PC-3 (cell line): ENCODE results near the gene MARF1.

GRCh38 chr16:15032482-15032966 lies 23.4 kb downstream of the NTAN1 start:
- RAMPAGE, long total RNA, result no peak

DNA sequence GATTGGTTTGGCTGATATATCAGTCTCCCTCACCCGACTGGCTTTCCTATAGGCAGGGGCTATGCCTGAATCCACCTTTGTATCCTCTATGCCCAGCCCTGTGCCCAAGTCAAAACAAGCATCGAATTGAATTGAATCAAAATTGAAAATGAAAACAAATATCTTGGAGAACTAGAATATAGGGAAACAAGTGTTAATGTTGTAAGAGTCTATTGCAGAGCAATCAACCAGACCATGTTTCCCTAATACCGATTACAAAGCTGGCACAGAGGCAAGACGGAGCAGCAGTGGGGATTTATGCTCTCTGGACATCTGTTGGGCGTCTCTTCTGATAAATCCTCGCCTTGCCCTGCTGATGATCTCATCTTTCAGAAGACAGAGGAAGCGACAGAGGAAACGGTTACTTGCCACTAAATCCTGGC lies 112.3 kb upstream of the RRN3 start:
- RAMPAGE, long total RNA, result no peak

- RAMPAGE, long total RNA, result no peak
Measured at GRCh38 chr16:15257024-15257429, 121.1 kb downstream of the NPIPA5 start.

GRCh38 chr16:15572409-15573398 lies 70.2 kb downstream of the MARF1 start:
- RAMPAGE, long total RNA, result no peak

DNA sequence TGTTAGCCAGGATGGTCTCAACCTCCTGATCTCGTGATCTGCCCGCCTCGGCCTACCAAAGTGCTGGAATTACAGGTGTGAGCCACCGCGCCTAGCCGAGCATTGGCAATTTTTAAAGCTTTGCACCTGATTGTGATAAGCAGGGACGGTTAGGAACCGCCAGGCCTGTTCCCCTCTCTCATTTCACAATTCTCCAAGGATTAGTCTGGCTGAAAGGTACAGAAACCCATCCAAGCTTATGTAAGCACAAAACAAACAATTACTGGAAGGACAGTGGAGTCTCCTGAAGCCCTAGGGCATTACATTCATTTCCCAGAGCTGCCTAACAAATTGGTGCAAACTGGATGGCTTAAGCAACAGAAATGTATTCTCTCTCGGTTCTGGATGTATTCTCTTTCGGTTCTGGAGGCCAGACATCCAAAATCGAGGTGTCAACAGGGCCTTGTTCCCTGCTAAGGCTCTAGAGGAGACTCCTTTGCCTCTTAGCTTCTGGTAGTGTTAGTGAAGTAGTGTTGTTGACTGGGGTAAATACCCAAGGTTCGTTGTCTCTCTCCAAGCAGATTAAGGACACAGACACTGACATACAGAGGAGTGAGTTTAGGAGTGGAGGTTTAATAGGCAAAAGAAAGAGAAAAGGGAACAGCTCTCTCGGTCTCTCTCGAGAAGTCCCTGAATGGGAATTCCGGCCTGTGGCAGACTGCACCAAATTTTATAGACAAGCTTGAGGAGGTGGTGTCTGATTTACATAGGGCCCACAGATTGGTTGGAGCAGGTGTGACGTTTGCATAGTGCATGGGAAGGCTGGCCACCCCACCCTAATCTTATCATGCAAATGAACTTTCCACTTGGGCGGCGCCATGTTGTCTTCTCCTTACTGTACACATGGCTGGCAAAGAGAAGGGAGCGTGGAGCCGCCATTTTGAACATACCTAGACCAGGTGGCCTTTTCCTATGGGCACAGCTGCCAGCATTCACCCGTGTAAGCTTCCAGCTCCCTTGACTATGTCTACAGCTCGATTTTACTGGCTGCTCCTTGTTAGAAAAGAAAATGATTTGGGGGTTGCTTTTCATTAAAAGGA lies 66.4 kb downstream of the MARF1 start:
- RAMPAGE, long total RNA, result no peak

DNA sequence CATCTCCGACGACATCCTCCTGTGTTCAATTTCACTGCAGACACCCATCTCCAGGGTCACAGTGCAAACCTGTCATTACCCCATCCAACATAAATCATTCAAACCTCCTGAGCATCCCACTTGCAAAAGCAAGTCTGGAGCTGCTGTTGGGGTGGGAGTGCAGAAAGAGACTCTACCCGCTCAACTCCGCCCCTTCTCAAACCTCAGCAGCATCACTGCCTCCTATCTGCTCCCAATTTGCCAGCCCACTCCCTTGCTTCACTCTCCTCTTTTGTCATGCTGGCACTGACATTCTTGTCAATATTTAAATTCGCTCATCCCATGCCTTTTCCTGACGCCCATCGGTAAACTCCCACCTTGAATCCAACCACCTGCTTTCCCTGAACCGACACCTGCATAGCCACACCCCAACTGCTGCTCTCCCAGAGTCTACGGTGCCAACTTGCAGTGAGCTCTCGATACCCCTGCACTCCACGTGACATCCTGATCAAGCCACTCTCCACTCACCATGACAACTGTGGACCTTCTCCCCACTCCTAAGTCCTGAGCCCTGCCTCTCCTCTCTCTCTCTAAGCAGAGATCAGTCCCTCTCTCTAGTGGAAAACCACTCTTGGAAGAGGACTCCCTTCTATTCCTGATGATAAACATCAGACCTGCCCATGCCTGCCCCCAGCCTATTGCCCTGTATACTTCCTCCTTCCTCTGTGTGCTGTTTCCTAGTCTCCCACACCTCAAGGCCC lies 36.8 kb downstream of the MARF1 start:
- RAMPAGE, long total RNA, result no peak

GRCh38 chr16:15642931-15643777 lies at the start of gene MARF1:
Gene MARF1 (minus strand): TSS chr16:15643154.
- RAMPAGE, long total RNA, result no peak

DNA sequence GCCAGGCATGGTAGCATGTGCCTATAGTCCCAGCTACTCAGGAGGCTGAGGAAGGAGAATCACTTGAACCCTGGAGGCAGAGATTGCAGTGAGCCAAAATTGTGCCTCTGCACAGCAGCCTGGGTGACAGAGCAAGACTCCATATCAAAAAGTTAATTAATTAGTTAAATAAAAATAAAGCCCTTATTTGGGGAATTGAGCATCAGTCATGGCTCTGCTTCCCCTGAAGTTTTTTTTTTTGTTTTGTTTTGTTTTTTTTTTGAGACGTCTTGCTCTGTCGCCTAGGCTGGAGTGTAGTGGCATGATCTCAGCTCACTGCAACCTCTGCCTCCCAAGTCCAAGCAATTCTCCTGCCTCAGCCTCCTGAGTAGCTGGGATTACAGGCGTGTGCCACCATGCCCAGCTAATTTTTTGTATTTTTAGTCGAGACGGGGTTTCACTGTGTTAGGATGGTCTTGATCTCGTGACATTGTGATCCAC lies 47.6 kb downstream of the NDE1 start:
- RAMPAGE, long total RNA, result no peak

DNA sequence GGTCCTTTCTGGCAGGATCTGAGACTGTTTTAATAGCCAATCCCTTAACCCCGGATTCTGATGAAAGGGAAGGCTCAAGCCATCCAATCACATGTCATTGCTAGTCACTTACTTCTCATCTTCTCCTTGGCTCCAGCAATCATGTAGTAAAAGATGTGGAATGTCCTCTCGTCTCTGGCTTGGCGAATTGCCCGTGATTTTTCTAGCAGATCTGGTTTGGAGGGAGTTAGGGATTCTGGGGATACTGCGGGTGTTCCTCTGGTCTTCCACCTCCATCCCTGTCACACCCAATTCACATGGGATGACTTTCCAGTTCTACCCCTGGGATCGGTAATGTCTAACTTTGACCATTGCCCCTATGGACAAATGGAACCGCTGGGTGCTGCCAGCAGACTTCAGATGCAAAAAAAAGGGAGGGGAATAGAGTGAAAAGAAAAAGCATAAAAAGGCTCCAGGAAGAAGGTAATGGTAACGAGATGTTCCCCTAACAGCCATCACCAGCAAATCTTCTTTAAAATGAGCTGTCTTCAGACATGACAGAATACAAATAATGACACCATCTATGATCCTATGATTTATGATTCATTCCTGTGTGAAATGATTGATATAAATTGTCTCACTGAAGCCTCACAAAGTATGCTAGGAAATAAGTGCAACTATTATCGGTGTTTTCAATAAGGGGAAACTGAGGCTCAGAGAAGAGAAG lies 80.7 kb downstream of the MYH11 start:
- RAMPAGE, long total RNA, result no peak

DNA sequence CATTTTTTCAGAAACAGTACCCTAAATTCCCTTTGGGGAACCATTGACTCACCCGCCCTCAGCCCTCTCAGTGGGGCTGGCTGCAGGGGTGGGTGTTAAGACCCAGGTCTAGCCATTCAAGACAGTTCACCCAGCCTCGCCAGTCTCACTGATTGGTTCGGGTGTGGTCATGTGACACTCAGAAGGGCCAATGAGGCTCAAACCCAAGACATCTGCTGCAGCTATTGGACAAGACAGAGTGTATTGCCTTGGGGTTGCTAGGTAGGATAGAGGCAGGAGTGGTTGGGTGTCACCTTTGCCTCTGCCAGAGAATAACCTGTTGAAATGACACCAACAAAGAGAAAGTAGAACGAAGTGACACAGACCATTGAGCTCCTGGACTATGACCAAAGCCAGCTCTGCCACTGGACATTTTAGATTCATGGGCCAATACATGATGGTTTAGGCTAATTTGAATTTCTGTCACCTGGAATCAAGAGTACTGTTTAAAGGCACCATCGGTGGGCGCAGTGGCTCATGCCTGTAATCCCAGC lies 19.7 kb upstream of the CEP20 start:
- RAMPAGE, long total RNA, result no peak

DNA sequence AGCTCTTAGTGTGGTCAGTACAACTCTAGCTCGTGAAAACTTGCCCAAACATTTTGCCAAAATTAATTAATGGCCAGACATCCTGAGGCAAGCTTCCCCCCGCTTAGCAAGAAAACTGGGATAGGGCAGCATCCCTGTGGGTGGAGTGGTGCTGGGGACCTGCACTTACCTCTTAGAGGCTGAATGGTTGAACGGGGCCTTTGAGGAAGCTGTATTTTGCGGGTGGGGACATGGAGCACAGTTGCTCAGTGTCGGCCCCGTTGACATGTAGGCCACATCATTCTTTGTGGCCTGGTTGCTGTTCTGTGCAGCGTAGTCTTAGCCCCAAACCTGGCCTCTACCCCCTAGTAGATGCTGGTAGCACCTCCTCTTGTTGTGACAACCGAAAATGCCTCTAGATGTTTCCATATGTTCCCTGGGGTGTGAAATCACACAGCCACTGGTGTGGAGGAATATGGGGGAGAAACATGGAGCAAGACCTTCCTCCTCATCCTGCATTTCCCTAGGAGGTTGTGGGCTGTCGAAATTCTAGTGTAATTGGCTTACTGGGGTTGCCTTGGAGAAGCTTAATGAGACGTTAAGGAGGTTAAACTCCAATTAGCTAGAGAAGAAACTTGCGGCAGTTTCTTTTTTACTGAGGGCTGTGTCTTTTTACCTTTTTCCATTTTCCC lies 9.3 kb downstream of the ABCC1 start:
- RAMPAGE, long total RNA, result no peak

DNA sequence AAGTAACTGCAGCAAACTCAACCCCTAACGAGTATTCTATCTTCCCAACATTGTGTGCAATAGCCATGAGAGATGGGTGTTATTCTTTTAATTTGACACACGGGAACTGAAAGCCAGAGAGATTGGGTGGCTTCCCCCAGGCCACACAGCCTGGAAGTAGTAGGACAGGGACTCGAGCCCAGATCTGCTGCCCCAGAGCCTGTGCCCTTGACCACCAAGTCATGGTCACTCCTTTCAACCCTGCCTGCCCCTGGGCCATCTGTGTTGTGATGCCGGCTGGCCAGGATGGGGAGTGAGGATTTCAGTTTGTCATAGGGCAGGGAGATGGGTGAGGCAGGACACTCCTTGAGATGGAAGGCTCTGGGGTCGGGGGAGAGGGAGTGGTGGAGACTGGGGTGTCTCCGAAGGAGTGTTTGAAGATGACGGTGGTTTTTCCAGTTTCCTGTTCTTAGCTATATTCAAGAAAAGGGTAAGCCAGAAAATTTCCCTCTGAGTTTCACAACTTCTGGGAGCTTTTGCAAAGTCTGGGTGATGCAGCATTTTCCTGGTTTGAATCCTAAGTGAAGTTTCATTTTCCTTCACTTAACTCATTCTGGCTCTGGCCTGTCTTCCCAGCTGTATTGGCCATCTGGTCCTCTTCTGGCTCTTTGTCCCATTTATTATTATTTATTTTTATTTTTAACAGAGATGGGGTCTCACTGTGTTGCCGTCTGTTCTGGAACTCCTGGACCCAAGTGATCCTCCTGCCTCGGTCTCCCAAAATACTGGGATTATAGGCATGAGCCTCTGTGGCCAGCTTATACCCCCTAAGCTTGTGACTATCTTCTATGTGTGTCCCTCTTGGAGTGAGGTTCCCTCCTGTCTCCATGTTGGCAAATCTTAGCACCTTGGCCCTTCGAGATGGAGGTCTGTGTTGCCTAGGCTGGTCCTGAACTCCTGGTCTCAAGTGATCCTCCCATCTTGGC lies 27.6 kb downstream of the ABCC1 start:
- RAMPAGE, long total RNA, result no peak

DNA sequence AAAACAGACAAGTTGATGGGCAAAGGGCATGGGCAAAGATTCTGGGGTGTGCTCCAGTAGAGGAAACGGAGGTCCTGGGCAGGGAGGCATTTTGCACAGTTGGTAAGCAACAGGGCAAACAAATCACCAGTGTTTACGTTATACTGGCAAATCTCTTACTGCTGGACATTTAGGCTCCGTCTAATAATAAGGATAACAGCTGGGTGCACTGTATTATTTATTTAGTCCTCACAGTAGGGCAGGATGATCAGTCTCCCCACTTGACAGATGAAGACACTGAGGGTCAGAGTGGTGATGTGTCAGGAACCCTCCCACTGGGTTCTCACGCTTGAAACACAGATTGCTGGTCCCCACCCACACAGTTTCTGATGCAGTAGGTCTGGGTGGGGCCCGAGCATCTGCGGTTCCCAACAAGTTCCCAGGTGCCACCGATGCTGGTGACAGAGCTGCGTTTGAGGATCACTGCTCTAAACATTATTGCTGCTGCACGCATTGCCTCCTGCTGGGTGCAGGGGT lies 75.7 kb downstream of the ABCC1 start:
- RAMPAGE, long total RNA, result no peak

DNA sequence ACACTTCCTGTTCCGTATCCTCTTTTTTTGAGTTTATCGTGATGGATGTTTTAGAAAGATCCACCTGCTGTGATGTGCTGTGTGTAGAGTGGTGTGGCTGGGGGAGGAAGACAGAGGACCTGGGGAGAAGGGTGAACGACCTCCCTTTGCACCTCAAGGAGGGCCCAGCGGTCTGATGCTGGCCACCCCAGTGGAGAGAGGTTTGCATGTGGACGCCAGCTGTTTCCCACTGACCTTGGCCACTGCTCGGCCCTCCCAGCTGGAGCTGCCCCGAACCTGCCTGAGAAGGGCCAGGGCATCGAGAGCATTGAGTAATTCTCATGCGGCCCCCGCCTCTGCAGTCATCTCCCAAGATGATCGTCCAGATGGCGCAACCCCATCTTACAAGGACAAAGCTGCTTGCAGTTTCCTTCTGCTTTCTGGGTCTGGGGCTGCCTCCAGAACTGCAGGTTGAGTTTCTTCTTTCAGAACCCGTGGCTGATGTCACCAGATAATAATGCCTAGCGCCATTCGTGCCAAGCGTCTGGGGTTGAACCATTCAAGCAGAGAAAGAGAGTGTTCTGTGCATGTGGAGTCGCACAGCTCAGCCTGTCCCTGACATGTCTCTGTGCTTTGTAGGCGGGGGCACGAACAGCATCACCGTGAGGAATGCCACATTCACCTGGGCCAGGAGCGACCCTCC lies 126.4 kb downstream of the ABCC1 start:
- RAMPAGE, long total RNA, result no peak

- RAMPAGE, long total RNA, result no peak
Measured at GRCh38 chr16:16103737-16104332, 119.5 kb downstream of the ABCC6 start.

DNA sequence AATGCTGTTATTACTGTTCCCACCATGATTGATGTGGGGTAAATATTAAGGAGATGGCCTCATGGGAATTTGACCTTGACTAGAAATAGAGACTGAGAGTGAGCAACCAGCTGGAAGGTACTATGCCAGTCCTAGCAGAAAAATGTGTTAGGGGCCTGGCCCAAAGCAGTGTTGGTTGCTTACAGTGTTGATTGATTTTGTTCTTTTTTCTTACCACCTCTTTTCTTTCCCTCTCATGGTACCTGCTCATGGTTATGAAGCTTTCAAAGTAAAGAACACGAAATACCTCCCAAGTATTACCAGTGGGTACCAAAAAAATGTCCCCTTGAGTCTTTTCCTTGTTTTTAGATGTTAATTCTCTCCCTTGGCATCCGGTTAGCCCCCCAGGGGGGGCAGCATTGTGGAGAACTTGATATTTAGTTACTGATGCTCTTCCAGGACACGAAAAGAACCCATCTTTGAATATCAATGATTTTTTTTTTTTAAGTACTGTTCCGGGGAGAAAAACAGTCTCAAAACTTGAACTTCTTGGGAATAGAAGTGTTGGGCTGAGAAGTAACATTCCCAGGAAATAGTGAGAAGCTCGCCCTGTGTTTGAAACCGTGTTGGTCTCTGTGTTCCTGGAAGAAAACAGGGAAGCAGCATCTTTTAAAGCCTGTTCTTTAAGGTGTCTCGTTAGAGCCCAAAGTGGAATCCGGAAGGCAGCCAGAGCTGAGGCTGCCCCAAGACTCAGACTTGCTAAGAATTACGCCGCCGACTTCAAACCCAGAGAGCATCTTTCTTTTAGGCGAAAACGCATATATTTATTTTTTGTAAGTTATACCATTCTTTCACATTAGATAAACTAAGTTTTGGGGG lies 80.9 kb downstream of the ABCC6 start:
- RAMPAGE, long total RNA, result no peak

- RAMPAGE, long total RNA, result no peak
Measured at GRCh38 chr16:16972623-16972995, 498.2 kb downstream of the XYLT1 start.

- RAMPAGE, long total RNA, result no peak
Measured at GRCh38 chr16:17147989-17148696, 322.6 kb downstream of the XYLT1 start.

DNA sequence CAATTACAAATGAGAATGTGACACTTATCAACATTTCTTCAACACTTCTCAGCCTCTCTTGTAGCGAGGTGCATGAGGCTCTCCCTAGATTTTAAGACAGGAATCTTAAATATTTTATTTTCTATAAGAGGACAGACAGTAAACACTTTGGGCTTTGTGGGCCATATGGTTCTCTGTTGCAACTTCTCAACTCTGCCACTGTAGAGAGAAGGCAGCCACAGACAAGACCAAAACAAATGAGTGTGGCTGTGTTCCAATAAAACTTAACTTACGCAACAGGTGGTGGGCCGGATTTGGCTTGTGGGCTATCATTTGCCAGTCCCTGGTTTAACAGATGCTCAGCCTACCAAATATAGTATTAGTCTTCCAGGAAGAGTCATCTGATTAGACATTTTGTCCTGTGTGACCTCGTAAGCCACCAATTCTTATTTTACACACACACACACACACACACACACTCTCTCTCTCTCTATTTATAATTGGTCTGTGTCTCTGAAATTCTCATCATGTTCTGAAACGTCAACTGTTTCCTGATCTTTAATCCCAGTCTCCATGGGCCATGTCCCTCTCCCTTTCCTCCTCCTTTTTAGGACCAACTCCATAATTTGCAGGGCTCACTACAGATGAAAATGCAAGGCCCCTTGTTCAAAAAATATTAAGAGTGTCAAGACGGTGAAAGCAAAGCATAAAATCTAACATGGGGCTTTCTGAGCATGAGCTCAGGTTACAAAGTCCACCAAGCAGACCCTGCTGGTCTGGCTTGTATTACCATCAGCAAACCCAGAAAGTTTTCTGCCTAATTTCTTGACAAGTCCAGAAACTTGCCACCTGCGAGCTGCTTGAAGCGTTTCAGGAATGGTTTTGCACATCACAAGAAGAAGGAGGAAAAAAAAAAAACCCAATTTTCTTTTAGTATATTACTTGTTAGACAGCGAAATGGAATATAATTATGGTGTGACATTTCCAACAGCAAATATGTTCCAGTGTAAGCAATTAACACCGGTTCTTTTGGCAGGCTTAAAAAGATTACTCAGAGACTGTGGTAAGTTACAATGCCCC lies 245.7 kb downstream of the XYLT1 start:
- RAMPAGE, long total RNA, result no peak

GRCh38 chr16:17272784-17273644 lies 197.7 kb downstream of the XYLT1 start:
- RAMPAGE, long total RNA, result no peak